SK-N-MC (cell line): ENCODE measurements around a stretch of chr19.

DNA sequence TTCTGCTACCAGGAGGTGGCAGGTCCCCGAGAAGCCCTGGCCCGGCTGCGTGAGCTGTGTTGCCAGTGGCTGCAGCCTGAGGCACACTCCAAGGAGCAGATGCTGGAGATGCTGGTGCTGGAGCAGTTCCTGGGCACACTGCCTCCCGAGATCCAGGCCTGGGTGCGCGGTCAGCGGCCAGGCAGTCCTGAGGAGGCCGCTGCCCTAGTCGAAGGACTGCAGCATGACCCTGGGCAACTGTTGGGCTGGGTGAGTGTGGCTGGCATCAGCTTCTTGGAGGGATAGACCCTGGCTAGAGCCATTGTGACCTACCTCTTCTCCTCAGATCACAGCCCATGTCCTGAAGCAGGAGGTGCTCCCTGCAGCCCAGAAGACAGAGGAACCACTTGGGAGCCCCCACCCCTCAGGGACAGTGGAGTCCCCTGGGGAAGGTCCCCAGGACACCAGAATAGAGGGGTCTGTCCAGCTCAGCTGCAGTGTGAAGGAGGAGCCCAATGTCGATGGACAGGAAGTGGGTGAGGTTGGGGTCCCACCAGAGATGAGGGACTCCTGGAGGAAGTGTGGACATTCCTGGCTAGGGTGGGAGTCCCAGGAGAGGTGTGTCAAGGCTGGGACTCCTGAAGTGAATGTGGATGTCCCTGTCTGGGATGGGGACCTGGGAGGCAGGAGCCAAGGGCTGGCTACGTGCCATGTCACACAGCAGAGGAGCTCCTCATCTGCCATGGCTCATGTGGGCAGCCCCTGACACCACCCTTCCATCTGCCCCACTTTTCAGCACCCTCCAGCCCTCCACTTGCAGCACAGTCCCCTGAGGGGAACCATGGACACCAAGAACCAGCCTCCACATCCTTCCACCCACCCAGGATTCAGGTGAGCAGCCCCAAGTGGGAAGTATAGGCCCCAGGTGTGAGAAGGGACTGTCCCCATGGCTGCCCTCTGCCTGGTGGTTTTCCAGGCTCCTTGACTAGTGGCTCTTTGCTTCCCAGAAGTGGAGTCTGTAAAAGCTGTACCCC, 1.5 kb downstream of the ZNF446 start:
- RRBS: no CpG with 5 or more reads among the region's 11 CpGs

GRCh38 chr19:58516959-58517338, 2.7 kb downstream of the ZBTB45 start:
- RRBS: 85% methylated on average over 7 of the region's 36 CpGs

DNA sequence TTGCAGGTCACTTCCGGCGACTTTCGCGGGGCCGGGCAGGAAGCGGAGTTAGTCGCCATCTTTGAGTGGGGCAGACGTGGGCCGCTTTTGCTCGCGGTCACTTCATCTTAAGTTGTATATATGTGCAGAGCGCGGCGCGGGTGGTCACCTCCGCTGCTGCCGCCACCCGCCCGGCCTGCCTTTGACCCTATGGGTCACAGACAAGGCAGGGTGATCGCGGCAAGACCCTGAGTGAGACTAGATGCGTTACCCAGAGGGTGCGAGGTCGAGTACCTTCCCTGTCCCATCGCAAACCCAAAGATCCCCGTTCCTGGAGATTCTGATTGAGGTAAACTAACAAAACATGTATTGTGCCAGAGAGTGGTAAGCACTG, 657 bp upstream of the UBE2M start:
- RRBS: no CpG with 5 or more reads among the region's 26 CpGs

DNA sequence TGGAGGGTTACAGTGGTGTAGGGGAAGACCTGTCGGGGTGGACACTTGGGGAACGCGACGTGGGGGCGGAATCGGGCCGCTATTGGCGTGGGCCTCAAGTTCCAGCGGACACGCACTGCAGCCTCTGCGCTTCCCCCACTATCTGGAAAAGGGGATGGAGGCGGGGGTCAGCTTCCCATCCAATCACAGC, 939 bp upstream of the UBE2M start:
- RRBS: no CpG with 5 or more reads among the region's 12 CpGs